Neural progenitor cell (in vitro differentiated cells): ENCODE measurements around a stretch of chr16.

GRCh38 chr16:73062879-73063649 is 15.1 kb upstream of the ZFHX3 start:
- RAMPAGE, long total RNA: no peak

GRCh38 chr16:73071114-73071905 is 23.4 kb upstream of the ZFHX3 start:
- RAMPAGE, long total RNA: no peak

- RAMPAGE, long total RNA: no peak
These were observed 96.1 kb upstream of the ZFHX3 start for GRCh38 chr16:73143853-73144600.

- RAMPAGE, long total RNA: no peak
These were observed 122.6 kb upstream of the ZFHX3 start for GRCh38 chr16:73170429-73171125.

GRCh38 chr16:73889210-73889710 is 407.4 kb upstream of the PSMD7 start:
- RAMPAGE, long total RNA: no peak

GRCh38 chr16:74325515-74326390 is 29.1 kb downstream of the PSMD7 start:
- RAMPAGE, long total RNA: no peak

- RAMPAGE, long total RNA: no peak
These were observed 22.4 kb downstream of the NPIPB15 start for GRCh38 chr16:74398405-74398955.

DNA sequence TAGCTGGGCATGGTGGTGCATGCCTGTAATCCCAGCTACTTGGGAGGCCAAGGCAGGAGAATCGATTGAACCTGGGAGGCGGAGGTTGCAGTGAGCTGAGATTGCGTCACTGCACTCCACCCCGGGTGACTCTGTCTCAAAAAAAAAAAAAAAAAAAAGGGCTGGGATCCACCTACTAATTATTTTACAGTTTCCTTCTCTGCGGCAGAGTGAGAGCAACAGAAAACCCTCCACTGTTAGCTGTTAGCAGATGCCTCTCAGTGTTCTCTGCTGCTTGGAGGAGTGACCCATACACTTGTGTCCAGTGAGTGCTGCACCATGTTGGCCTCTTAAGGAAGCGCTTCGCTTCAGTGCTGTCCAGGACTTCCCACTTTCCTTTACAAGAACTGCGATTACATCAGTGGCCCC is 18.3 kb upstream of the CLEC18B start:
- RAMPAGE, long total RNA: no peak

DNA sequence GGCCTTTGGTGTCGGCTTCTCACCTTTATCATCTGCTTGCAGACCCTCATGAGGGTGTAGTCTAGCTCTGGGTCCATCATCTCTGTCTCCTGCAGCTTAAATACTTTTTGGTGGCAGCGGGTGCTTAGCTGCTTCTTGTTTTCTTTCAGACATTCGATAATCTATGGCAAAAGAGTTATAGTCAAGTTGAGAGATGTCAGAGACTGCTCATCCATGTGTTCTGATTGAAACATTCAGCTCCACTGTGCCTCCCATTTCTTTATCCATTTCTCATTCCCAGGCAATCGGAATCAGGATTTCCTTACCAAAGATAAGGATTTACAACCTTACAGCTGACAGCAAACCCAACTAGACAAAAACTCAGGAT is 44.4 kb upstream of the CLEC18B start:
- RAMPAGE, long total RNA: no peak

GRCh38 chr16:74607831-74608235 is 919 bp upstream of the GLG1 start:
- RAMPAGE, long total RNA: no peak

- RAMPAGE, long total RNA: no peak
These were observed 28.5 kb upstream of the GLG1 start for GRCh38 chr16:74635379-74635814.

- RAMPAGE, long total RNA: no peak
These were observed 14.3 kb downstream of the FA2H start for GRCh38 chr16:74760202-74760917.

DNA sequence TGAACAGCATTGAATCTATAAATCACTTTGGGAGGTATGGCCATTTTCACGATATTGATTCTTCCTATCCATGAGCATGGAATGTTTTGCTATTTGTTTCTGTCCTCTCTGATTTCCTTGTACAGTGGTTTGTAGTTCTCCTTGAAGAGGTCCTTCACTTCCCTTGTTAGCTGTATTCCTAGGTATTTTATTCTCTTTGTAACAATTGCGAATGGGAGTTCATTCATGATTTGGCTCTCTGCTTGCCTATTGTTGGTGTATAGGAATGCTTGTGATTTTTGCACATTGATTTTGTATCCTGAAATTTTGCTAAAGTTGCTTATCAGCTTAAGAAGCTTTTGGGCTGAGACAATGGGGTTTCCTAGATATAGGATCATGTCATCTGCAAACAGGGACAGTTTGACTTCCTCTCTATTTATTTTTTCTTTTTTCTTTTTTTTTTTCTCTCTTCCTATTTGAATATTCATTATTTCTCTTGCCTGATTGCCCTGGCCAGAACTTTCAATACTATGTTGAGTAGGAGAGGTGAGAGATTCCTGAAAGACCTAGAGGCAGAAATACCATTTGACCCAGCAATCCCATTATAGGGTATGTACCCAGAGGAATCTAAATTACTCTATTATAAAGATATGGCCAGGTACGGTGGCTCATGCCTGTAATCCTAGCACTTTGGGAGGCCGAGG is 22.4 kb downstream of the WDR59 start:
- RAMPAGE, long total RNA: no peak

DNA sequence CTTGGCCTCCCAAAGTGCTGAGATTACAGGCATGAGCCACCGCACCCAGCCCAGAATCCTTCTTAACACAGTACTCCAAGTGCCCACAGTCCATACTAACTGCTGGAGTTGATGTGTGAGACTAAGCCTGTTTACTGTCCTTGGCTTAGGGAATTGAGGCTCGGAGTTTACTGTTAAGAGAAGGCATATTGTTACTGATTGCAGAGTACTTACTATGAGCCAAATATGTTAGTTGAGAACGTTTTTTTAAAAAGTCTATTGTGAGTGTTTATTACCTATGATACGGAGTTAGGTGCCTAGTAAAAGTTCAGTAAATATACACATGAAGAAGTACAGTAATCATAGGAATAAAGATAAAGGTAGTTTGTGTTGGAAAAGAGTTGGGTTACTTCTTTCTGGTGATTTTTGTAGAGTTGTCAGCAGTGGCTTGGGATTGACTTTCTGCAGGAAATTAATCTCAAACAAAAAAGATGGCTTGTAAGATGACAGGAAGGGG is 25.3 kb downstream of the ZNRF1 start:
- RAMPAGE, long total RNA: no peak

GRCh38 chr16:75045260-75045647 is 46.4 kb downstream of the ZNRF1 start:
- RAMPAGE, long total RNA: no peak

DNA sequence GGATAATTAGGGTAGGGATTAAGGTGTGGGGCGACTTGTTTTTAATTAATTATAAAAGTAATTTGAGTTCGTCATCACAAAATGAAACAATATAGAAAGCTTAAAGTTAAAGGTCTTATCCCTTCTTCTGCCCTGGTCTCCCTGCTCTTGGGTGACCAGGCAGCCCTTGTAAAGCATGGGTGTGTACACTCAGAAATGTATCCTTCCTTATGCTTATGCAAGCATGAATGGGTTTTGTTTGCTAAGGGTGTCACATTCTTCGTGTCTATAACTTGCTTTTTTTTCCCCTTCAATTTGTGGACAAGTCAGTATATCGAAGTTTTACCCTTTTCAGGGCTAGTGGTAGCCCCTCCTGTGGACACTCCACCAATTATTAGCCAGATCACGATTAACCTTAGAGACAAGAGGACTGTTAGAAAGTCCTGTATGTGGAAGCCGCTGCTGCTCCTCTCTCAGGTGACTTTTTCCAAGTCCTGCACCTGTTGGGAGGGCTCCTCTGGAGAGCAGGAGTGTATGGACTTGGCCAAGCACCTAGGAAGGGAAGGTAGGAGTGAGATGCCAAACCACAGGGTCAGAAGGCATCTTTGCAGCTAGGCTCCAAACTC is 51.0 kb downstream of the LDHD start:
- RAMPAGE, long total RNA: no peak

DNA sequence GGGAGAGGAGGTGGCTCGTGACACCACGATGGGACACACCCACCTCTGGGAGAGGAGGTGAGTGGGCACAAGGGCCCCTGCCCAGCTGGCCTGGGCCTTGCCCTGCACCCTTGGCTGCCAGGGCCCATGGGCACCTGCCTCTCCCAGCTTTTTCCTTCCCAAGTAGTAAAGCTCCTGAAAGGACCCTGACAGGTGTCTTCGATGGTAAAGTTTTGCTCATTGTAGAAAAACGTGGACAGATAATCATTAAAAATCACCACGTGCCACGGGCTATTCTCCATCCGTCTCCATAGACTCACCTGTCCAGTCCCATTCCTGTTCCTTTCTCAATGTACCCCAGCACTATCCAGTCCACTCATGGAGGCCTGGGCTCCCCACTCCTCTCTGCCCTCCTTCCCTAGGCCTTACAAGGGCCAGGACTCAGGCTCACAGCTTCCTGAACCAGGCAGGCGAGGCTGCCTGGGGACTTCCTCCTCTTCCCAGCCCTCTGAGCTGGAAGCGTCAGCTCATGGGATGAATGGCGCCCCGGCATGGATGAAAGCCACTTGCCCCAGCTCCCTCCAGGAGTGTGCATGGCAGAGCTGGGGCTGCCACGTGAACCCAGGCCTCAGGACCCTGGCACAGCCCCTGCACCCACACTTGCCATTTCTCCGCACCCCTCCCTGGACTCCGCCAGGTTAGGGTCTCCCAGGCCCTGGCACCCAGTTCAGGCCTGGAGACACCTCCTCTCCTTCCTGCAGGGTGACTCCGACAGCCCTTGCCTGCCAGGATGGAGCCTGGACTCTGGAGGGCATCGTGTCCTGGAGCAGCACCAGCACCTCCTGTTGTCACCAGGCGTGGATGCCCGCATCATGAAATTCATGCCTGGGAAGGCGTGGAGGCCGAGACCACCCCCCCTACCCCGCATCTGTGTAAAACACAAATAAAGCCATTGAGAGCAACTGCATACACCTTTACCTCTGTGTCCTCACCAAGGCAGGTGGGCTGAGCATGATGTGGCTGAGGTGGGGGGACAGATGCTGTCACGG is 8.8 kb downstream of the CTRB1 start:
- RAMPAGE, long total RNA: no peak

GRCh38 chr16:75254933-75255712 is 3.7 kb upstream of the BCAR1 start:
- RAMPAGE, long total RNA: no peak

DNA sequence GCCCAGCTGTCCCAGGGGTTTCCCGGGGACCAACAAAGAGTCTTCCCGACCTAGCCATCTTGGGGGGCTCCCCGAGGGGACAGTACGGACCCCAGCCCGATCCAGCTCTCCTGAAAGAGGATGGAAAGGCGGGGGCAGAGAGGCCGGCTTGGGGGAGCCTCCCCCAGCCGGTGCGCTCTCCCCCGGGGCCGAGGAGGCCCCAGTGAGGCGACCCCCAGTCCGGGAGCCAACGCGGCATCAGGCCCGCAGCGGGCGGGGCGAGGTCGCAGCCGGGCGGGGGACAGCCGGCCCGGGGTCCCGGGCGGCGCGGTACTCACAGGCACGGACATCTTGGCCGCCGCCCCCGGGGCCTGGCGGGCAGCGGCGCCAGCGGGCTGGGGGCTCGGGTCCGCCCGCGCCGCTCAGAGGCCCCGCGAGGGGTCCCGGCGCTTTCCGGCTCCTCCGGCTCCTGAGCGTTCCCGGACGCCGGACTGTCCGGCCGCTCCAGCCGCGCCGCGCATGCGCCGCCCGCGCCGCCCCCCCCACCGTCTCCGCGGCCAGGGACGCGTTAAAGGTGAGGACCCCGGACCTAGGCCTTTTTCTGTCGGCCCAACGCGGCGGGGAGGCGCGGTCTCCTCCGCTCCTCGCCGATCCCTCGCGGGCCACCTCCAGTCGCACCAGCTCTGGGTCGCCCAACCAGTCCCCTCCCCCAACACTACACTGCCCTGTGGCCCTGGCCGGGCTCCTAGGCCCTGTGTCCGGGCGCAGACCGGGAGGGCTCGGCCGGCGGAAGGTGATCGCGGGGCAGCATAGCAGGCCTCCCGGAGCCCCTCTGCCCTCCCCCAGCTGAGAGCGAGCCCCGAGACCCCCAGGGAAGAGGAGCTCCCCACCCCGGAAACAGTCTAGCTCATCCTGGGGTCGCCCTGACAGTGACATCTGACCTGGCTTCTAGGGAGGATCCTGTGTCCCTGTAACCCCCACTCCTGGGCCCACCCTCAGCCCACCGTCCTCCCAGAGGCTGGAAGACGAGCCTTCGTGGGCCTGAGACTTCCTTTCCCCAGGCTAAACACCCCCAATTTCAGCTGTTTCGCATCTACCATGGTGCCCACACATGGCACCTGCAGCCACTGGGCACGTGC is 14.4 kb upstream of the BCAR1 start:
- RAMPAGE, long total RNA: no peak

- RAMPAGE, long total RNA: no peak
These were observed 1.1 kb upstream of the CFDP1 start for GRCh38 chr16:75434316-75434924.